H1 (cell line): ENCODE measurements around the gene RPL35.

DNA sequence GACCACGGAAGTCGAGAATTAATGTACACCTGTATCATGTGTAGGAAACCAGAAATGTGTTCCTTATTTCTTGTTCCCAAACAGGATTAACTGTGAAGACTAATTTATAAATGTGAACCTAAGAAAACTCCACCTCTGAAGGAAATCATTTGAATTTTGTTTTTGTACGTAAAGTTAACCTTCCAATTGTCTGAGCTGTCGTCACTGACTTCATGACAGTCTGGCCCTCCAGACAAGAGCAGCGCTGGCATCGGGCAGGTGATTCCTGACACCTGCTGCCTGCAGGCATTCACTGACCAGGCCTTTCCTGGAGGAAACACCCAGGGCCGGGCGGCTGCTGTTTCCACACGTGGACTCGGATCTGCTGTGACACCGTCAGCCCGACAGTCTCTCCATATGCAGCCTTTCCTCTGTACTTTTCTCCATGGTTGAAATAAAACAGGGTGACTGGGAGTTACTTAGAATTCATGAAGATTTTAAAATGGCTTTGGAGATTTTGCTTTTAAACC lies 63.2 kb downstream of the PSMB7 start:
- RRBS: no CpG with 5 or more reads among the region's 12 CpGs
CAGE:
- cytosol, long polyA plus RNA: no peak
- long polyA plus RNA: no peak
- nucleus, long polyA plus RNA: no peak

DNA sequence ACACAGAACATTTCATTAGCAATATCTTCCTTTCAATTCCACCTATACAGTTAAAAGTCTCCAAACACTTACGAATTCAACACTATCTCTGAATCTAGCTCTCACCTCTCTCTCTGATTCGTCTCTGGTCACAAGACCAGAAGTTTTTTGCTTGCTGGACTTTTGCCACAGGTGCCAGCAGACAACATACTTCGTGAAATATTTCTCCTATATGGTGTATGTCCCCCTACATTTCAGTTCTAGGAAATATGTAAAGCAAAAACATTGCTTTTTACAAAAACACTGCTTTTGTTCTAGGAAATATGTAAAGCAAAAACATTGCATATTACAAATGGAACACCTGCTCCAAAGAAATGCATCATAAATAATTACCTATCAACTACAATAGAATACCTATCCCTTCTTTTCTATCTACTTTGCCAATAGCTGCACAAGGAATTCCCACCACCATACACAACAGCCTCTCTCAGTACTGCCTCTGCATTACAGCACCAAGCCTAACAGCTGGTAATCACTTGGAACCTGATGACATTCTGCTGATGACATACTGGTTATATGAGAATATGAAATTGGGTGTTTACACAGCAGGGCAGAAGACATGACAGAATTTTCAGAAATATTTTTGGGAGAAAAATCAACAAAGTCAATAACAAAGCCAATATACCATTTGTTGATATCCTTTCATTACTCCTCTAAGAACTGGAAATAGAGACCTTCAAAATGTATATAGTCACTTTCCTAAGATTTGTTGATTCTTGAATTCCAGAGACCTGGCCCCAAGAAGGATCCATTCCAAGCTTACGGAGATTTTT lies 43.3 kb downstream of the PSMB7 start:
- RRBS: no CpG with 5 or more reads among the region's 4 CpGs
CAGE:
- cytosol, long polyA plus RNA: no peak
- long polyA plus RNA: no peak
- nucleus, long polyA plus RNA: no peak

DNA sequence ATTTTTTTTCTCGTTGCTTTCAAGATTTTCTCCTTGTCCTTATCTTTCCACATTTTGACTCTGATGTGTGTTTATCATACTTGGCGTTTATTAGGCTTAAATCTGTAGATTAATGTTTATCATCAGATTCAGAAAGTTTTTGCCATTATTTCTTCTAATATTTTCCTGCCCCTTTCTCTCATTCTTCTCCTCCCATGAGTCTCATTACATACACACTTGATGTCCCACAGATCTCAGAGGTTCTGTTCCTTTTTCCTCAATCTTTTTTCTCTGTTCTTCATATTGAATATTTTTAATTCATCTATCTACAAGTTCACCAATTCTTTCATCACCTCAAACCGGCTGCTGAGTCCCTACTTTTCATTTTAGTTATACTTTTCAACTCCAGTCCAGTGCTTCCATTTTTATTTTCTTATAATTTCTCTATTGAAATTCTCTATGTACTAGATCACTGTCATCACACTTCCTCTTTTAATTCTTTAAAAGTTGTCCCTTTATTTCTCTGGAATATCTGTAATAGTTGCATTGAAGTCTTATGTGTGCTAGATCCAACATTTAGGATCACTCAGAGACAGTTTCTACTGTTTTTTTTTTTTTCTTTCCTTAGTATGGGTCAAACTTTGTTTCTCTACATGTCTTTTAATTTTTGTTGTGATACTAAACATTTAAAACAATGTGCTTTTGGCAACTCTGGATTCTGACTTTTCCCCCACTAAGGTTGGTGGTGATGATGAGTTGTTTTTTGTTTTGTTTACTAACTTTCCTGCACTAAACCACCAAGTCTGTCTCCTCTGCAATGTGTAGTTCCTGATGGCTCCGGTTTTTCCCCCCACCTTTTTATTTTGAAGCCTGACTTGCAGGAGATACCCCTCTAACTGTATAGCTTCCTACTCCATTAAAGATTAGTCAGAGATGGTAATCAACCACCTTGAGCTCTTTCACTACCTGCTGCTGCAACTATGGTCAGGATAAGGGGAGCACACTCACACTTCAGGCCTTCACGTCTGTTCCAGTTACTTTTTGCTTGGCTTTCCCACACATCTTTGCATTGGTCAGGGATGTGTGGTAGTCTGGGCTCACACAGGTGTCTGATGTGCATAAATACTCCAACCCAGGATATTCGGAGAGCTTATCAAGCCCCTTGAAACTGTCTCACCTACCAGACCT lies 63.8 kb downstream of the NR6A1 start:
- RRBS: no CpG with 5 or more reads among the region's 6 CpGs
CAGE:
- cytosol, long polyA plus RNA: no peak
- long polyA plus RNA: no peak
- nucleus, long polyA plus RNA: start-site peak on the minus strand centred at position 790 of the sequence, 164 bp wide, 39 reads

GRCh38 chr9:124857047-124857172 lies 3.6 kb downstream of the WDR38 start:
CAGE:
- cytosol, long polyA plus RNA: no peak
- long polyA plus RNA: no peak
- nucleus, long polyA plus RNA: no peak

- RRBS: 1% methylated on average over 18 of the region's 104 CpGs
CAGE:
- cytosol, long polyA plus RNA: start-site peak on the minus strand at chr9:124861924-124861991, 17,886 reads
- long polyA plus RNA: start-site peak on the minus strand at chr9:124861920-124861991, 16,075 and 10,669 reads in 2 replicates
- nucleus, long polyA plus RNA: start-site peak on the minus strand at chr9:124861920-124861991, 8,262 reads; start-site peak on the plus strand at chr9:124862075-124862178, 29 reads
Observed at GRCh38 chr9:124861063-124862241, at the start of gene RPL35. TSS of gene RPL35 (minus strand) at chr9:124861957.

DNA sequence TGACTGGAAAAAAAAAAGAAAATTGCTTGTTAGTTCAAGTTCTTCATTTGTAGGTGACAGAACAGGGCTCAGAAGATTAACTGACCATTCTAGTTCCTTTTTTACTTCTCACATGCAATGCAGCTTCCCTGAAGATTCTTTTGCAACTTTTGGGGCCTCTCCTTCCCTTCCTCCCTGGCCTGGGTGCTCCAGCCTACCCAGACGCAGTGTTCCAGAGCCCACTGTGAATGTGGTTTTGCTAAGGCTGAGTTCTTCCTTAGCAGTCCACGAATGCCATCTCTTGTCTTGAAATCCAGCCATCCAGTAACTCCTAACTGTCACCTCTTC lies 2.4 kb upstream of the GAPVD1 start:
- RRBS: no CpG with 5 or more reads among the region's 2 CpGs
CAGE:
- cytosol, long polyA plus RNA: no peak
- long polyA plus RNA: no peak
- nucleus, long polyA plus RNA: no peak

DNA sequence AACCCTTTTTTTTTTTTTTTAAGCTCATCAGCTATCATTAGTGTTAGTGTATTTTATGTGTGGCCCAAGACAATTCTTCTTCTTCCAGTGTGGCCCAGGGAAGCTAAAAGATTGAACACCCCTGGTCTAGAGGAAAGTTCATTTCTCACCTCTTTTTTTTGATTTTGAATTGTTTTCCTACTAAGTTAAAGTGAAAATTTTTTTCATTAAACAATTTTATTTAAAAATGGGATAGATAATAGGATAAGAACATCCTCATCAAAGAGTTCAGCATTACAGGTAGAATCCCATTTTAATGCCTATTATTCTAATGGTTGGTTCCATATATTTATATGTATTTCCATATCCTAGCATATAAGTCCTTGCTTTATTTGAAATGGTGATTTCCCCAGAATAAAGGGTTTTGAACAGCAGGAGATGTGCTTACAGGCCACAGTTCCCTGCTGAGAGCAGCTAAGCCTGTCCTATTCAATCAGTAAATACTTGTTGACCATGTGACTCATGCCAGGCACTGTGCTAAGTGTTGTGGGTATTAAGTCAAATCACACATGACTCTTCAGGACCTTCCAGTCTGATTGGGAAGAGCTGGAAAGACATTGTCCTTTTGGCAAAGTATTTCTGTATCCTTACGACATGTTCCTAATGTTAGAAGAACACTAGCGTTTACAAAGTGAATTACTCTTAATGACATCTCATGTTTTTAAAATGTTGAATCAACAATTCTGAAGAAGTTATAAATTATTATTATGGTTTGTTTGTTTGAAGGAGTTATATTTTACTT lies 81.8 kb downstream of the GAPVD1 start:
- RRBS: no CpG with 5 or more reads among the region's 2 CpGs
CAGE:
- cytosol, long polyA plus RNA: no peak
- long polyA plus RNA: no peak
- nucleus, long polyA plus RNA: no peak

DNA sequence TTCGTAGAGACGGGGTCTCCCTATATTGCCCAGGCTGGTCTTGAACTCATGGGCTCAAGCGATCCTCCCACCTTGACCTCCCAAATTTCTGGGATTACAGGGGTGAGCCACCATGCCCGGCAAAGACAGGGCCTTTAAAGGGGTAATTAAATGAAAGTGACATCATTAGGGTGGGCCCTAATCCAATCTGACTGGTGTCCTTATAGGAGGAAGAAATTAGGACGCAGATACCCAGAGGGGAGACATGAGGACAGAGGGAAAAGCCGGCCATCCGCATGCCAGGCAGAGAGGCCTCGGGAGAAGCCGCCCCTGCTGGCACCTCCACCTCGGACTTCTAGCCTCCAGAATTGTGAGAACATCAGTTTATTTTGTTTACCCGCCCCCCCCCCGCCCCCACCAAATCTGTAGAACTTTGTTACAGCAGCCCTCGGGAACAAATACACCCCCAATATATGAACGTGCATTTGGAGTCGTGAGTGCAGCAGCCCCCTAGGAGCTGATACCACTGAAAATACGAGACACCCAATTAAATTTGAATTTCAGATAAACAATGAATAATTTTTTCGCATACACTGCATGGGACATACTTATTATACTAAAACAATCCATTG lies 163.1 kb downstream of the GAPVD1 start:
- RRBS: no CpG with 5 or more reads among the region's 17 CpGs
CAGE:
- cytosol, long polyA plus RNA: no peak
- long polyA plus RNA: no peak
- nucleus, long polyA plus RNA: no peak

CAGE:
- cytosol, long polyA plus RNA: no peak
- long polyA plus RNA: no peak
- nucleus, long polyA plus RNA: no peak
Observed at GRCh38 chr9:125428378-125428616, 166.7 kb downstream of the GAPVD1 start.

DNA sequence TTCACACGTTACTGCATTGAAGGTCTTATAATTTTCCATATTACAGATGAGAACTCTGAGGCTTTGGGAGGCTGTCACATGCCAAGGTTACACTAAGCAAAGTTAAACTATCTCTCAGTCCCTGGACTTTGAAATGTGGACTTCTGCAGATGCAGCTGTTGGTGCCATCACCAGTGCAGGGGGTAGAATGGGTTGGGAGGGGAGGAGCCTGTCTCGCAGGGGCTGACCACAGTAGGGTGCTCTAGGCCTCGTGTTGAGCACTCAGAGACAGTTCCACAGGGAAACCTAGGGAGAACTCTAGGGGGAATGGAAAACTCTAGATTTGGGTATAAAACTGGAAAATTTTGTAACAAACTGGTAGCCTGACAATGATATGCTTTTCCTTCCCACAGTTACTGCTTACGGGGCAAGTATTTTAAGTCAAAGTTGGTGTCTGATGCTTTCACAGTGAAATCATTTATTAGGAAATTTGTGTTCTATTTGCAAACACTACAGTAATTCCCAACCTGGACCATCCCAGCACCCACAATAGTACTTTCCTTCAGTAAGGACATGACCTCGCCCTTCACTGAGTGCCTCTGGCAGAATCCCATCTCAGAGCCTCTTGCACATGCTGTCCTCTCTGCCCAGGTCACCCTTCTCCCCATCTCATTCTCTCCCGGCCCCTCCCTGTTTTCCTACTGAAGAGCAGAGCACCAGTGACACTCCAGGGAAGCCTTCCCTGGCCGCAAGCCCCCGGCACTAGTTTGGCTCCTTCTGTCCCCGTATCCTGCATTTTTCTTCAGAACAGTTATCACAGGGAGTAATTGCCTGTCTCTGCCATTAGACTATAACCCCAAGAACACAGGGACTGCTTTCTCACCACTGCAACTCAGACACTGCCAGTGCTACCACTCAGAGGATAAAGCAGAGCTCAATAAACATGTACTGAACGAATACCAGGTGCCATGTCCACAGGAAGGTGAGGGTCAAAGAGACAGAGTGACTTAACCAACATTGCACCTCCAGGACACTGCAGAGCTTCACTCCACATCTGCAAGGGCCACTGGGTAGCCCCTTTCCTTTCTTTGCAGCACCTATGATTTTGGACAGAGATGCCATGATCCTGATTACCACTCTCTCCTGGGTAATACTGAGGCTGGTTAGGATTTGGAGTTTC lies 220.5 kb downstream of the MAPKAP1 start:
- RRBS: 82% methylated on average over 3 of the region's 10 CpGs
CAGE:
- cytosol, long polyA plus RNA: no peak
- long polyA plus RNA: no peak
- nucleus, long polyA plus RNA: no peak

DNA sequence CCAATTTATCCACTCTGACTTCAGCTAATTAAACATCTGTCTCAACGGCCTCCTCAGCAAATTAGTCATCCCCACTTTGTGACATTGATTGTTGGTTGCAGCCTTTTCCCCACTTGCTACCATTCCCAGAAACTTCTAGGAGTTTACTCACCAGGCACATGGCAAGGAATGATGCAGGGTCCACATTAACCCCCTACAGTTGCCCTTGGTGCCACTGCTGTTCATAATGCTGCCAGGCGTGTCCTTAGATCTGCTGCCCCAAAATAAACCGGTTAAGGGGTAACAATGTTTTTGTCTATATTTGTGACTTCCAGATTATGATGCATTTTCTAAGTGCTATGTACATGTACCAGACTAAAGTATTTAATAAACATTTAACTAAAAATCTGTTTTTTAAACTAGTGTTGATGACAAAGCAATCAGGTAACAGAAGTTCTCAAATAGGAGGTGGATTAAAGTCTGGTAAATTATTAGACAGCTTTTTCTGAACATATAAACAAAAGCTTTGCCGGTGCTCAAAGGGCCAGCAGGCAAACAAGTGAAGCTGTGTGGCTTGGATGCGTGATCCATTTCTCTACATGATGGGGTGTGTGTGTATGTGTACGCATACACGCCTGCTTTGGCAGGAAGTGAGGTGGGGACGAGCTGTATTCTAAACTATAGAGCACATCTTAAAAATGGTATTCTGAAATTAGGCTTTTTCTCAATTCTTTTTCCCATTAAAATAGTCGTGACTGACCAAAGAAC lies 174.3 kb downstream of the MAPKAP1 start:
- RRBS: no CpG with 5 or more reads among the region's 9 CpGs
CAGE:
- cytosol, long polyA plus RNA: no peak
- long polyA plus RNA: no peak
- nucleus, long polyA plus RNA: no peak

DNA sequence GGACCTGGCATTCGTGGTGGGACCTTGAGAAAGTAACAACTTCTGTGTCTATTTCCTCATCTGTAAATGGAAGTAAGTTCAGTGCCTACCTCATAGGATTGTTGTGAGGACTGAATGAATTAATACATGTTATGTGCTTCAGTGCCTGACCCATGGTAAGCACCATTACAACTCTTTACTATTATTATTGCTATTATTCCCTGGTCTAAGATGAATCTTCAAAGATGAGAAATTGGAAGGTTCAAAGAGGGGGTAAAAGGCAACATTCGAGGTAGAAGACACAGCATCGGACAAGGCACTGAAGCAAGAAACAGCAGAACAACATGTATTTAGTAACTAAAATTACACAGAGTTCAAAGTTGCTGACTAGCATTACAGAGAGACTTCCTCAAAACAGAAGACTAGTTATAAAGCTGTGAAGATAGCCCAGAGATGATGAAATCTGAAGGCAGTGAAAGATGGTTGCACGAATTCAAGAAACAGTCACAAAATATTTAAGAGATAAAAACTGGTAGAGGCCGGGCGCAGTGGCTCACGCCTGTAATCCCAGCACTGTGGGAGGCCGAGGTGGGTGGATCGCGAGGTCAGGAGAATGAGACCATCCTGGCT lies 16.4 kb downstream of the MAPKAP1 start:
- RRBS: no CpG with 5 or more reads among the region's 10 CpGs
CAGE:
- cytosol, long polyA plus RNA: no peak
- long polyA plus RNA: no peak
- nucleus, long polyA plus RNA: no peak

- RRBS: no CpG with 5 or more reads among the region's 2 CpGs
CAGE:
- cytosol, long polyA plus RNA: no peak
- long polyA plus RNA: no peak
- nucleus, long polyA plus RNA: start-site peak on the plus strand at chr9:125842446-125842989, 5 reads
Observed at GRCh38 chr9:125842385-125842859, 95.2 kb downstream of the PBX3 start.

DNA sequence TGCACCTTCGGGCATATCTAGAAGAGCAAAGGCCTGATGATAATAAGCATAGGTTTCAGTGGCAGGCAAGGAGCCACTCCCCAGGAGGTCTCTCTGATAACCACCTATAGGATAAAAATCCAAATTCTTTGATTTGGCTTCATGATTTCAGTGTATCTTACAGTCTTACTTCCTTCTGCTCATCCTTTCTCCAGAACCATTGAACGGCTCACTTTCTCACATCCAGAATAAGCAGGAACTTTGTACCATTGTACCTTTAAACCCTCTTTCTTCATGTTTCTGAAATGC lies 18.8 kb downstream of the MVB12B start:
- RRBS: no CpG with 5 or more reads among the region's 2 CpGs
CAGE:
- cytosol, long polyA plus RNA: no peak
- long polyA plus RNA: no peak
- nucleus, long polyA plus RNA: no peak

GRCh38 chr9:126366585-126367061 lies 40.0 kb downstream of the MVB12B start:
- RRBS: no CpG with 5 or more reads among the region's 11 CpGs
CAGE:
- cytosol, long polyA plus RNA: no peak
- long polyA plus RNA: no peak
- nucleus, long polyA plus RNA: no peak

GRCh38 chr9:126389957-126390295 lies 63.3 kb downstream of the MVB12B start:
- RRBS: no CpG with 5 or more reads among the region's 2 CpGs
CAGE:
- cytosol, long polyA plus RNA: no peak
- long polyA plus RNA: no peak
- nucleus, long polyA plus RNA: no peak

- RRBS: no CpG with 5 or more reads among the region's 9 CpGs
CAGE:
- cytosol, long polyA plus RNA: no peak
- long polyA plus RNA: no peak
- nucleus, long polyA plus RNA: no peak
Observed at GRCh38 chr9:126396832-126397541, 70.4 kb downstream of the MVB12B start.

- RRBS: no CpG with 5 or more reads among the region's 3 CpGs
CAGE:
- cytosol, long polyA plus RNA: no peak
- long polyA plus RNA: no peak
- nucleus, long polyA plus RNA: no peak
Observed at GRCh38 chr9:126597244-126597613, 16.5 kb upstream of the LMX1B start.

DNA sequence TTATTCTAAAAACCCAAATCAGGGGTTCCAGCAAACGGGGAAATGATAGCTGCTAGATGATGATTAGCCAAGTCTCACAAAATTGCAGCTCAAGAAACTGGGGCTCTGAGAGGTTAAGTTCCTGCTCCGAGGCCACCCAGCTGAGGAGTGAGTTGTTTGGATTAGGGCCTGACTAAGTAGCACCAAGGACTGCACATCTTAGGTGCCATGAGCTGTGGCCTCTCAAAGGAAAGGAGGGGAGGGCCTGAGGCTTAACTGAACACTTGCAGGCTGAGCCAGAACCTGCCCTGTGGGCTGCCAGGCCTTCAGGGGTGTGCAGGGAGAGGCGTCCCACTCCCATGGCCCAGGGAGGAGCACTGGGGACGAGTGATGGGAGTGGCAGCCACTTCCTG lies 21.9 kb downstream of the LMX1B start:
- RRBS: no CpG with 5 or more reads among the region's 4 CpGs
CAGE:
- cytosol, long polyA plus RNA: no peak
- long polyA plus RNA: no peak
- nucleus, long polyA plus RNA: no peak

DNA sequence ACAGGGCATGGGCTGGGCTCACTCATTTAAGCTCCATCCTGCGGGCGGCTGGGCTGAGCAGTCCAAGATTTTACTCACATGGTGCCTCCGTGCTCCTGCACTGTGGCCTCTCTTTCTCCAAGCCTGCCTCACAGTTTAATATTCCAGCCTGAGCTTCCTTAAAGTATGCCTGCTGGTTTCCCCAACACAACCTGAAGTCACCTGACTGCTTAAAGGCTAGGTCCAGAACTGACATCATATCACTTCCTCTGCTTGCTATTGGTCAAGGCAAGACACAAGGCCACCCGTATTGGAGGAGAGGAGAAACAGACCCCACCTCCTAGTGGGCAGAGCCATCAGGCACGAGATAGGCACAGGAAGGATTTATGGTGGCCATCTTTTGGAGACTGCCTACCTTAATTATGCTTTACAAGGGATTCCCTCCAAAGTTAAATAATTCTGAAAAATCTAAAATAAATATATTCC lies 41.5 kb upstream of the ZBTB43 start:
- RRBS: no CpG with 5 or more reads among the region's 5 CpGs
CAGE:
- cytosol, long polyA plus RNA: no peak
- long polyA plus RNA: no peak
- nucleus, long polyA plus RNA: no peak